Diencephalon (tissue), 2 donors: ENCODE measurements around a stretch of chr1.

DNA sequence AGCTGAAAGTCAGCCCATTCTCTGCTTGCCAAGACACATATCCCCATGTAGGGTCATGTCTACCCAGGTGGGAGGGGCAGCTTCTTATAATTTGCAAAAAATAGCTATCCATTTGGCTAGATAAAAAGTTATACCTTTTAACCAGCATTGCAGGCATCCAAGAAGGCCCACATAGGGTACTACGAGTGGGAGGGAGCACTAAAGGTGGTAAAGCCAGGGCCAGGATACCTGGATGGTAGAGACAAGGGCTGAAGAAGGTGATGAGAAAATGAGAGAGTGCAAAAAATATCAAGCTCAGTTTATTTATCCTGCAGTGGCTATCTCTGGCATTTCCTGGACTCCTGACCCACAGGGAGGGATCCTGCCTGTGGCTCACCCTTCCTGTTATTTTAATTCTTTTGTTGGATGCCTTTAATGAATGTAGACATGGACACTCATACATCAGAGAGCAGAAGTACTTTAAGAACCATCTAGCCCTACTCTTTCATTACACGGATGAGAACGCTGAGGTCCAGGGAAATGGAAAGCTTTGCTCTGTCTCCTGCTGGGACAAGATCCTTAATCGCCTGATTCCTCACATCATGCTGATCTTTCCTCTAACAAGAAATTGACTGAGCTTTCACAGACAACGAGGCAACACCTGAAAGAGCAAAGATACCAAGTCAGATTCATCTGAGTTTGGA lies 20.7 kb downstream of the JUN start:
- RAMPAGE, long total RNA = no peak

- RAMPAGE, long total RNA = no peak
These were observed 2.6 kb downstream of the JUN start for GRCh38 chr1:58781427-58781548.

DNA sequence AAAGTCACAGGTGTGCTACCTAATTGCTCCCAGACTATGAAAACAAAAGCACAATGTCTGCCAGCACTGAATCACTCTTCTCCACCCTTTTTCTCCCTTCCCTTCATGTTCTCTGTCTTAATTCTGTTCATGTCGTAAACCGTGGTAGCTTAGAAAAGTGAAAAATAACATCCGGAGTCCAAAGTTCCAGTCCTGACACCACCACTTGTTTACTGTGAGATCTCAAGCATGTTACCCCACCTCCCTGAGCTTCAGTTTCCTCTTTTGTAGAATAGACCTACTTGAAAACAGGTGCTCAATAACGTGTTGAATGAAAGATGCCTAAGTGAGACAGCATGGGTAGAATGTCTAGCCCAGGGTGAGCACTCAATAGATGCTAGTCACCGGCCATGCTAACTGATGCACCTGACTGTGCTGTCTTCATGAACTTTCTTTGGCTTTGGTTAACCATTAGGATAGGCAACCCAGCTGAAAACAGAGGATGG lies 22.2 kb upstream of the JUN start:
- RAMPAGE, long total RNA = no peak

GRCh38 chr1:58819511-58819964 lies 35.7 kb upstream of the JUN start:
- RAMPAGE, long total RNA = no peak

DNA sequence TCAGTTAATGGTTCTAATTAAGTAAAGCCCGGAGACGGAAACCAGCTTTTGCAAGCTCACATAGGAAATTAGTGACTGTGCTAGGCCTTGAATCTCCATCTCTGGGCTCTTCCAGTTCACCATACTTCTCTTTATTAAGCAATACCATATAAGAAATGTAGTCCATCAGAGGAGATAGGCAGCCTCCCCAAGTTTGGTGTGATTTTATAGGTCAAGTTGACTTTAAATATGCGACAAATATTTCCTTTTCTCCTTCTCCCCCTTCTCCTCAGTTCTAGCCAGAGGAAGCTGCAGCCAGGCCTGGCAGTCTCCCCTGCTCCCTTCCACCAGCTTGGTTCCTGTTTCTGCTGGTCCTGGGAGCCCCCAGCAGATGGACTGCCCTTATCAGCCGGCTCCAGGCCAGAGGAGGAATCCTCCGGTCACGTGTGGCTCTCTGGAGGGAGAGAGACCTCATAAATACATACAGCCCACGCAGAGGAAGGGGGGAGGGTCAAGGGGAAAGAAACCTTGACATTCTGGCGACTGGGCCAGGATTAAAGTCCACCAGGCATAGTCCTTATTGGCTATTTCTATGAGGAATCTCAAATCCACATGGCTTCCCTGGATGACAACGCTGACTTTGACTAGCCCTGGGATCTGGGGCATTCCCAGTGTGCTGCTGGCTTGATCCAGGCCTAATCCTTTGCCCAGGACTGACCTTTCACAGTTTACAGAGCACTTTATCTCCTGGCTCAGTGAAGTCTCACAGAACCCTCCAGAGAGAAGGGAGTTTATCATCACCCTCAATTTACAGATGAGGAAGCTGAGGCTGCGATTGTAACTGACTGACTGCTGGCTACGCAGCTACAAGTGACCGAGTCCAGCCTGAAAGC lies 115.2 kb upstream of the JUN start:
- RAMPAGE, long total RNA = no peak

- RAMPAGE, long total RNA = no peak
These were observed 158.2 kb upstream of the JUN start for GRCh38 chr1:58942080-58942427.

DNA sequence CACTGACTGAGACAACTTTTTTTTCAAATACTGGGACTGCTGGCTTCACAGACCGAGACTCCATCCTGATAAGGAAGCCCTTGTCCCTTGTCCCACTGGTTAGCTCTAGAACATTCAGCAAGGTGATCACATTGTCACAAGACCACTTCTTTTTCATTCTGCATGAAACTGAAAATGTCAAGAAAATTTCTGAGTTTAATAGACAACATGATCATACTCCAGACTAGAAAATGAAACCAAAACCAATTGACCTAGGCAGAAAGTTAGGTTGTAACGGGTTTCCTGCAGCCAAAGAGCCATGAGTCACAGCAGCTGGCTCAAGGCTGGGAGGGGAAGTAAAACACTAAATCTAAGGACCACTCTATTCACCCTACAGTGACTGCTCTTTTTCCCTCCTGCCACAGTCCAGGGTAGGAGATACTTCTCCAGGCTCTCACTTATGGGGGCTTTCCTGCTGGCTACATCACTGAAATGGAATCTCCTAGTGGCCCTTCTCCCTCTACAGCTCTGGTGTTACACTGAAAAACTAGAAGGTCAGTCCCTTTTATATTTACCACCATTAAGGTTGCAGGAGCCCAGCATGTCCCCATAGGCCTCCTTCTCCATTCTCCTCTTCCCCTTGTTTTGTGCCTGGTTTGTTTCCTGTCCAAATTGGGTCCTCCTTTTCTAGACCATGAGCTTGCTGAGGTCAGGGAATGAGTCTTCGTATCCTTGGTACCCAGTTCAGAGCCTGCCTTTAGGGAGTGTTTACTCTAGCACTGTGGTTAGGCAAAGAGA lies 236.4 kb upstream of the JUN start:
- RAMPAGE, long total RNA = no peak

DNA sequence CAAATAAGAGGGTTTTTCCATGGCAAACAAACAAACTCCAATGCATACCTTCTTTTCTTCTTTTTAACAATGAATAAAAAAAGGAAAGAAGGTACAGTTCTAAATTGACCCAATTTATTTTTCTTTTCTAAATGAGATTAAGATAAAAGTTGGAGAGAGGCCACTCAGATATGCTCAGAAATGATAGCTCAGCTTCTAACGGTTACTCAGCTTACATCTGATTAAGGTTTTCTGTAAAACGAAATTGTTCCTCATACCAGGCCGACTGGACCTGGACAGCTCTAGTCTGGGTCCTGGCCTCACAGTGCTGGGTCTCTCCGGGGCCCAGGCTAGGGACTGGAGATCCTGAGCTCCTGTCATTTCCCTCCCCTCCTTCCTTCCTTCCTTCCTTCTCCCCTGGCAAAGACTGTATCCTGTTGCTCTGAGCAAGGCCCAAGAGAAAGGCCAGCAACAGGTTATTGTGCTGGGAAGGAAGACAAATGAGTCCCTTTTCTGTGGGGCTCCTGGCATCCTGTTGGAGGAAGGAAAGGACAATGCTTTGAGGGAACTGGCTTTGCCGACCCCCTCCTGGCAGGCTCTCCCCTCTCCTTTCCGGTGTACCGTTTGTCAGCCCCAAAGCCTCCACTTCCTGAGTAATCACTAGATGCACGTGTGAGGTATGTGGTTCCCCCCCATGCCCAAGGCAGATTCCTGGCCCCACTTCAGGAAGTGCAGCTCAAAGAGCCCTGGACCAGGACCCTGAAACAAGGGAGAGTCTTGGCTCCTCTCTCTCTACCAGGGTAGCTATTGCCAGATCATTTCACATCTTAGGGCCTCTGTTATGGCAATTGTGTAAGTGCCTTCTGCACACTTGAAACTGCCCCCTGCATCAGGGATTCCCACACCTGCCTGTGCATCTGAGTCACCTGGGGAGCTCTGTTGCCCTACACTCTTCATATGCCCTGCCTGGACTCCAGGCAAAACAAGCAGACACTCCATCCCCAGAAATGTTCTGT lies 212.8 kb upstream of the FGGY start:
- RAMPAGE, long total RNA = no peak

DNA sequence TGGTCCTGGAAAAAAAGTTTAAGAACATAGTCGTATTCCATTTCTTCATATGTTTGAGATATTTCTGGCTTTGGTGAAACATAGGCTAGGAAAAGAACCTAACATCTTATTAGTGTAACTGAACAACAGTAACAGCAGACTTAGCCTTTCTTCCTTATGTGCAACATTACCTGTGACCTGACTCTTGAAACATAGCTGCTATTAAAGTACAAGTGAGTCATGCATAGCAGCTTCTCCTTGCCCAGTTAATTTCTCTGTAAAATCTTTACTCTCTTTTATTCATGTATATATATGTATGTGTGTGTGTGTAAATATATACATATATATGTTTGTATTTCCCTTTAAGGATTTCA lies 202.7 kb downstream of the FGGY start:
- RAMPAGE, long total RNA = no peak

- RAMPAGE, long total RNA = no peak
These were observed 244.2 kb upstream of the HOOK1 start for GRCh38 chr1:59570465-59571020.

DNA sequence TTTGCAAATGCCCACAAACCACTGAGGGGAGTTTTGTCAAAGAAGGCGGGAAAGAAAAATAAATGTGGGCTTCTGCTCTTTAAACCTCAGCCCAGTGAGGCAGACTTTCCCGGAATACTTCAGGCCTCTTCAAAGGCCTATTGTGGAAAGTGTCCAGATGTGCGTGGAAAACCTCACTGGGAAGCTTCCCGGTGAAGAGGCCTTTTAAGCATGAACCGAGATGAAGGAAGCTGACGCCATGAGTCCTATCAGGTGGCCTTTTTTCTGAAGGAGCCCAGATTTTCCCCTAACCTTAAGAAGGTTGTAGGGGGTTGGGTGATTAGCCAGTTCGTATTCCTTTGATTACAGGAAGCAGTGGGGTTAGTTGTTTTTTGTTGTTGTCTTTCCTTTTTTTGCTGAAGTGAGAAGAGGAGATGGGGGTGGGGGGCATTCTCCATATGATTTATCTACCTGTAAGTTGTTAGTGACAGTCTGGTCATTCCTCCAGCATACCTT lies 83.5 kb upstream of the HOOK1 start:
- RAMPAGE, long total RNA = no peak

- RAMPAGE, long total RNA = no peak
These were observed 30.4 kb downstream of the HOOK1 start for GRCh38 chr1:59845139-59845536.

DNA sequence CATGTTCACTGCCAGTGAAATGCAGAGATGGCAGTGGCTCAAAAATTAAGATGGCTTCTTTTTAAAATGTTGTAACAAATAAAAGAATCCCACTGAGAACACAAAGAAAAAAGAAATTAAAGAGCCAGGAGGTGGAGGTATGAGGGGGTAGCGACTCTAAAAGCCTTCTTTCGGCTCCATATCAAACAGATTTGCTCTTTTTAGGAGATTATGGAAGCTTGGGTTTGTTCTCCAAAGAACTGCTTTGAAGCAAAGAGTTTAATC lies 226.9 kb upstream of the NFIA start:
- RAMPAGE, long total RNA = no peak

DNA sequence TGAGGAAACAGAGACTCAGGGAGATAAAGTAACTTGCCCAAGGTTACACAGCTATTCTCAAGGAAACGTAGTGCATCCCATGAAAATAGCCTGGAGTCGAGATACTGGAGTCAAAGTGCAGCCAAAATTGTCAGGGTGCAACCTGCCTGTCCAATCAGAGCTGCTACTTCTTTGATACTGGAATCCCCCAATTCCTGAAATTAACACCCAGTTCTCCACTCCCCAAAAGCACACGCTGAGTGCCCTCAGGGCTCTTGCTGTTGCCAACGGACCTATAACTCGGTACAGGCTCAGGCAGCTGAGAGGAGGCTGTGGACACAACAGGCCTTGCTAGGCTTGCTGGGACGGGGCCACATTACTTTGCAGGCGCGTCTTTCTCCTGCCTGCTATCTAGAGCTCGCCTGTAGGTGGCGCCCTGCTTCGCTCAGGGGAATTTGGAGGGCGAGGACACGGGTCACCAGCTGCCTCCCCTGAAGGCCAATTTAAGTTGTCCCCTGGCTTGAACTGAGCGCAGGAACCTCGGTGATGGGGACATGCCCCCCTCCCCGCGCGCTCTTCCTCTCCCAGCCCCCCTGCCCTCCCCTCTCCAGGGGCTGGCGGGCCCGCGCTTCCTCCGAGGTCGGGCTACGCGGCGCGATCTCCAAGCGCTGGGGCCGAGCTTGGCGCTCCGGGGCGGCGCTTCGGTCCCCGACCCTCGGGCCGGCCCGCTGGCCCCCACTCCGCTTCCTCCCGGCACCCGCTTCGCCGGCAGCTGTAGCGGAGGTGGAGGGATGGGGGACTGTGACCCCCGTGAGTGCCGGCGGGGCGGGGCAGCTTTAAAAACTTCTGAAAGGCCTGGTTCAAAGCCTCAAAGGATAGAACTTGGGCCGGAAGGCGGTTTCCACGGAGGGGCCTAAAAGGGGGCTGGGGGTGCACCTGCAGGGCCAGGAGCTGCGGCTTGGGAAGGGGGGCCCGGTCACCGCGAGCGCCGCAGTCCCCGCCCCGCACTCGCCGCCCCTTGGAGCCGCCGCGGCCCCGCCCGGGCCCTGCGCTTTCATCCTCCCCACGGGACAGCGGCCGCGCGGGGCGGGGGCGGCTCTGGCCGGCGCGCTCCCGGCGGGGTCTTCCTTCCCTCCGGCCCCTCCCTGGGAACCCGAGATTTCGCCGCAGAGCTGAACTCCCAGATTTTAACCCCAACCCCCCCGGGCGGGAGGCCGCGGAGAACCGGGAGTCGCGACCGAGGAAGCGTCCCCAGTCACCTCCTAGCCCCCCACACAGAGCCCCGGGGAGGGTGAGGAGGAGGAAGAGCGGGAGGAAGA lies 32.3 kb upstream of the NFIA start:
- RAMPAGE, long total RNA = no peak

DNA sequence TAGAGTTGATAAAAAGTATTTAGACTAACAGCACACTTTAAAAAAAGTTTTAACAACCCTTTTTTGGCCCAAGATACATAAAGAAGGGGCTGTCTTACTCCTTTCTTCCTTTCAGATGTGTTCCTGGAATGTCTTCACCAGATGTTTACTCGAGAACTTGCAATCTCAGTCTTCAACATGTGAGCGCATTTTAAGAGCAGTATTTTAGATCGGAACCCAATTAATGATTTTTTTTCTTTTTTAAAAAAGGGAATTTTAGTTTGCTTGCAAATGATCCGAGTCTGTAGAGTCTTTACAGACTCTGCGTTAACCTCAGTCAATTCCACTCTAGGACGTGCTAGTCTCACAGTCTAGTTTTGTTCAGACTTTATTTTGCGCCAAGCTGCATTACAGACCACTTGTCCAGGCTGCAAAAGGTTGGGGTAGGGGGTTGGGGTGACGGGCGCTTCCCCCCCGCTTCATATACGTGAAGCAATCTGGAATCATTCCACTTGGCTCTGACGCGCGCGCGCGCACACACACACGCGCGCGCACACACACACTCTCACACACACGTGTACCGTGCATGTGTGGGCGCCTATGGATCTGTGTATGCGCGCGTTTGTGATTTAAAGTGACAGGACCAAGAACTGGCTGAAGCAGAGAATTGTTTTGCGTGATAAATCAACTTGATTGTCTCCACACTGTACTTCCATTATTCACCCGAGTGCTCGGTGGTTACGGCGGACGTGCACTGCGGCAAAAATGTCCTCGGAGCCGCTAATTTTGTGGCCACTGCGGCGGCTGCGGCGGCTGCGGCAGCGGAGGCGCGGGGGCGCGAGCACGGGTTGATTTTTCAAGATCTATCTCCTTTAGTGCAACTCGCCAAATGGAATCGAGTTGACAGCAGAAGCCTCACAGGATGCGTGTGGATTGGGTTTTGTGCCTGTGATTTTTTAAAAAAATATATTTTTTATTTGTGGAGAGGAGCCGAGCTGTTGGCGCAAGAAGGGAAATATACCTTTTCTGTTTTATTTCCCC lies 25.5 kb upstream of the NFIA start:
- RAMPAGE, long total RNA = start-site peak on the minus strand centred at position 351 of the sequence, 121 bp wide, 28 and 42 reads in 2 replicates

GRCh38 chr1:61132002-61132718 lies 49.8 kb downstream of the NFIA start:
- RAMPAGE, long total RNA = no peak

DNA sequence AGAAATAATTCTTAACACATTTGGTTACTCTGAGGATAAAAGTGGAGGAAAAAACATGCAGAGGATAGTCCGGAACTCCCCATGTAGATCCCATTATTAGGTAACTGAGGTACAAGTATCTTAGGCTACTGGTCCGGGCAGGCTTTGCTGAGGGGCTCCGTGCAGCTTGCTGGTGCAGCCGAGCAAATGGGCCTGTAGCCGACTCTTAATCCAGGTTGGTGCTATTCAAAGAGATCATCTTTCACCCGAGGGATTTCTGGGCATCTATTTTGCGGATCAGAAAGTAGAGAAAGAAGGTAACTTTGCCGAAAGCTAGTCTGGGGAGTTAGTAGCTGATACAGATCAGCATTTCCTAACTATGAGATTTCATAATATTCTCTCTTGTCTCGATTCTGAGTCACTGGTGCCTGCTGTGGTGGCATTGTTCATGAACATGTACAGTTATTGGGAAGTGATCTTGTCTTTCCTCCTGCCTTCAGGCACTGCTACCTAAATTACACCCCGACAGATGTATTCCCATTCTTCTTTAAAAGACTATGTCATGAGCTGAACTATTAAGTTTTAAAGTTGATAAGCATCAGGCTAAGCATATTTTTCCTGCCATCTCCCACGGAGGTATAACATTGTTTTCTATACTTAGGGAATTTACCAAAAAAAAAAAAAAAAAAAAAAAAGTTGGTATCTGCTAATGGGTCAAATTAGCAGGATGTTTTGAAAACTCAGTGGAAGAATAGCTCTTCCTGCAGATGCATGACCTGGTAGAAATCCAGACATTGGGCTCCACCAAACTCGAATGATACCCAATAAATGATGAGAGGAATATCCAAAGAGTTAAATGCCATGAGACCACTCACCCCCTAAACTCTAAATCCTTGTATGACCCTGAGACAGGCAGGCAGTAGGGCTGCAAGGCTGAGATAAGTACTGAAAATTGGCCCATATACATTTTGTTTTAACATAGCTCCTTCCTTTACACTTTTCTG lies 57.2 kb downstream of the NFIA start:
- RAMPAGE, long total RNA = no peak

DNA sequence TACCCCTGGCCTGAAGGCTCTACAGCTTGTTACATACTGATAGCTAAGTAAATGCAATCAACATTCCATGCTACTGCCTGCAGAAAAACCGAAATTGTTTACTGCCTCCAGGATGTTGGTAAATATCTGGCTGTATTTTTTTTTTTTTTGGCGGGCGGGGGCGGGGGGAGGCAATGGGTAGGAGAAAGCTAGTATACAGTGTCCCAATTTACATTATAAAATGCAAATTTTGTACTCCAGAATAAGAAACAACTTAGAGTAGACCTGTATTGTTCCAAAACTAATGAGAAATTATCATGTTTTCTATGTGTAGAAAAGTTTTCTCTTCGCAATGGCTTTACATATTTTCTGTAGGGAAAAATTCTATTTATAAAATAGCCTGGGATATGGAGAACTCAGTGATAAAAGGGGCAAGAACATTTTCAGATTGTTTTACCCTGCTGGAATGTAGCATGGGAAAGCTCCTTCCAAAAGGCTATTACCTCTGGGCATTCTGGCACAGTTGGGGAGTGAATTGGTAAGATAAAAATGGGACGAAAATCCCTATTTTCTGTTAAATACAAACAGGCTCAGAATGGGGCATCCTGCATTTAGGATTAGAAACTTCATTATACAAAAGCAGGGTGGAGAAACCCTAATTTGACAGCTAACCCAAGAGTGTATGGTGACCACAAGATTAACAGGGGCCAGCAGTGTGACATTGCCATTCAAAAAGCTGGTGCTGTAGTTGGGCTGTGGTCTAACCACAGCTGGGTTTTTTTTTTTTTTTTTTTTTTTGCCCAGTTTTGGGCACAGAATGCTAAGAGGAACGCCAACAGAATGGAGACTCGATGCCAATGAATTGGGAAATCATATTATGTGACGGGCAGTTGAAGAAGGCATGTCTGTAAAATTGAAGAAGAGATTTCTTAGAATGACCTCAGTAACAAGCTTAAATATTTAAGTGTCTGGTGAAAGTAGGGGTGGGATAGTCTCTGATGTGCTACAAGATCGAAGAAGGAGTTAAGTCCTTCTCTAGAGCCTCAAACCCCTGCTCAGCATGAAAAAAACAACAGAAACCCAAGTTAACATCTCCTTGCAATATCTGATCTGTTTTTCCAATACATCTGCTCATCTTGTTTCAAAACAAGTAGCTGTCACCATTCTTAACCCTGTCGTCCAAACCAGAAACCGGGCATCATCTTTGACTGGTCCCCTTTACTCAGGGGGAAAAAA lies 58.3 kb downstream of the NFIA start:
- RAMPAGE, long total RNA = no peak

DNA sequence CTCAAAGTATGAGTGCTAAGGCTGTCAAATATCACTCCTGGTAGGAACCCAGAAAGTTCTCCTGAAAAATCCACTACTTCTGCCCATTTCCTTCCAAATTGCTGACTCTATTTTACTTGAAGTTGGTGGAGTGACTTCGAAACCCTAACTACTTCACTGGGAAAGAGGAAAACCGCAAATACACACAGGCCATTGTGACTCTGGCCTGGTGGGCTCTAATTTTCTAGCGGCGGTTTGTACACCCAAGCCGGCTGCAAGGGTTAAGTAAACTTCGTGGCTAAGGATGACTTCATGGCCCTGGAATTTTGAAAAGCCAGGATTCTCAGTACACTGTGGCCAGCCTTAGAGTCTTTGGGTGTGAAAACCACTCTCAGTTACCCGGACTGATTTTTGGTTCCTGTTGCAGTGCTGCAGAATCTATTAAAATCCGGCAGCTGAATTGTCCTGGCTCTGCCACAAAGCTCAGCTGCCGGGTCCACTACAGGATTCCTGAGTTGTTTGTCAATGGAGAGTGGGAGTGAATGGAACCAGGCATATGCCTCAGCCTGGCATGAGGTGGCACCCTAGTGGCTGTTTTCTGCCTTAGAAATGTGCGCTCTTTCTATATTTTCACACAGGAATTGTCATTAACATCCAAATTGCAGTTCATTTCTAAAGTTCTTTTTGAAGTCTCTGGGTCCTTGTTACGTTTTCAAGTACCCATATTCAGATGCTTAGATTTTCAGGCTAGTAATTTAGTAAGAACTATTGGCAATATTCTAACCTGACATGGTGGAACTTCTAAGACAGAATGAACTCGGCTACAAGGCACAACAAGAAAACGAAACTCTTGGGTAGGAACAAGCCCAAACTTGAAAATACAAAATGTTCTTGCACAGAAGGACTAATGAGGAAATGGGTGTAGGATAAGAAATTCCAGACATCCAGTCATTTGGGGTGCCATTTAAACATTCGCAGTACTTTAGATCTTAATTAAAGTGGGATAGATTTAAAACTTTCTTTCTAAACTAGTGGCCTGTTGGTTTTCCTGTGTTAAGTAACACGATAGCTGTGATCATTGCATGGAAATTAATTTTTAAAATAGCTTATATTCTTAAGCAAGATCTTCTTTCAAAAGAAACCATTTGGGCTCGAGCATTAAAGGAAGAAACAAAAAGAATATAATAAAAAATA lies 255.9 kb downstream of the NFIA start:
- RAMPAGE, long total RNA = no peak

GRCh38 chr1:61448484-61449550 lies 276.1 kb downstream of the TM2D1 start:
- RAMPAGE, long total RNA = no peak